BJ (cell line): Measurements from ENCODE around the genes DCAF5 and CCDC177.

DNA sequence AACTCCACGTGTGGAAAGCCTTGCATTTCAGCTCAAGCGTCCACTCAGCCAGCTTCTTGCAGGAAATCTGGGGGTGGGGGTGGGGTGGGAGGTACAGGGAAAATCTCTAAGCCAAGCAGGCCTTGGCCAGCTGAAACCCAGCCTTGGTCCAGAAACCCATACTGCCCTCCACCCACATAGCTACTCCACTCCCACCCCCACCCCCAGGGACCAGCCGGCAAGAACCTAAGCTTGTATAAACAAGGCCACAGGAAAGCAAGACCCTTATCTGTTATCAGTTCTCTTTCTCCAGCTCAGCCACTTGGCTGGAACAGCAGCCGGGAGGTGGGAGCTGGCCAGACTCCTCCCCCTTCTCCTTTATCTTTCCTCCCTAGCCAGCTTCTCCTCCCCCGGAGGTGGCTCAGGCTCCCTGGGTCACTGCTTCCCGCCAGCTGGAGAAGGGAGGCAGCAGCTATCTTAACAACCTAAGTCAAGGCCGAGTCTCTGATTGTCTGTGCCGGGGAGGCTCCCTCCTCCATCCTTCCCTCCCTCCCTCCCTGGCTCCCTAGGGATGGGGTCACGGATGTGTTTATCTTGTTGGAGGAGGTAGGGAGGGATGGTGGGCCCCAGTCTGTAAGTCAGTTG, 30.0 kb downstream of the ZFP36L1 start:
- CAGE, long polyA plus RNA, result no peak
- RRBS, result 41% methylated on average over 5 of the region's 9 CpGs

DNA sequence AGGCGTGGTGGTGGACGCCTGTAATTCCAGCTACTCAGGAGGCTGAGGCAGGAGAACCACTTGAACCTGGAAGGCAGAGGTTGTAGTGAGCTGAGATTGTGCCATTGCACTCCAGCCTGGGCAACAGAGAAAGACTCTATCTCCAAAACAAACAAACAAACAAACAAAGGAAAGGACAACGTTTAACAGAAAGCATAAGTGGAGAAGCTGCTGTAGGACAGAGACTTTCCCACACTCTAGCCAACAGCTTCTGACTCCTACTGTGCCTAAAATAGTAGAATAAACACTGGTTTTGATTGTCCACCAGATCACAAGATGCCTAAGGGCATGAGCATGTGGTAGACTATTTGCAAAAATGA, 18.3 kb downstream of the ZFP36L1 start:
- CAGE, long polyA plus RNA, result no peak
- RRBS, result no CpG with 5 or more reads among the region's 3 CpGs

DNA sequence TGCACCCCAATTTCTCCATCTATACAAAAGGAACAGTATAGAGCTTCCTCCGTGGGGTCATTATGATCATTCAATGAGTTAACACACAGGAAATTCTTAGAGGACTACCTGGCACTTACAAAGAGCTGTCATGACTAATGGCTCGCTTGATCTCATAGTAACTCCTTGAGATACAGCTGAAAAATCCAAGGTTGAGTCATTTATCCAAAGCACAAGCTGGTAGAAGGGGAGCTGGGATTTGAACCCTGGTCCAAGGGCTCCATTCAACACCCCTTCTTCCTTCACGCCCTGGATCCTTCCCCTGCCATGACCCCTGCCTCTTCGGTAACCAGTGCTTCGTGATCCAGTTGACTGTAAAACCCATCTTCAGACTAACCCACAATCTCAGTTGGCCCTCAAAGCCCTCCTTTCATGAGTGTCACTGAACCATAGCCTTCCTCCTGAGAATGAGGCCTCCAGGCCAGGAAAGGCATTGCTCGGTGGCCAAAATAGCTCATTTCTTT, 7.9 kb downstream of the ZFP36L1 start:
- CAGE, long polyA plus RNA, result no peak
- RRBS, result no CpG with 5 or more reads among the region's 6 CpGs

- CAGE, long polyA plus RNA, result no peak
- RRBS, result 1% methylated on average over 8 of the region's 16 CpGs
Observed at GRCh38 chr14:68789757-68790031, 3.2 kb downstream of the ZFP36L1 start.

GRCh38 chr14:68795586-68796646, 3.0 kb upstream of the ZFP36L1 start:
- CAGE, long polyA plus RNA, result no peak
- RRBS, result 1% methylated on average over 12 of the region's 72 CpGs

GRCh38 chr14:68805423-68805857, 12.6 kb upstream of the ZFP36L1 start:
- CAGE, long polyA plus RNA, result no peak
- RRBS, result no CpG with 5 or more reads among the region's 8 CpGs

- CAGE, long polyA plus RNA, result no peak
- RRBS, result no CpG with 5 or more reads among the region's 4 CpGs
Observed at GRCh38 chr14:68815396-68815745, 22.5 kb upstream of the ZFP36L1 start.

DNA sequence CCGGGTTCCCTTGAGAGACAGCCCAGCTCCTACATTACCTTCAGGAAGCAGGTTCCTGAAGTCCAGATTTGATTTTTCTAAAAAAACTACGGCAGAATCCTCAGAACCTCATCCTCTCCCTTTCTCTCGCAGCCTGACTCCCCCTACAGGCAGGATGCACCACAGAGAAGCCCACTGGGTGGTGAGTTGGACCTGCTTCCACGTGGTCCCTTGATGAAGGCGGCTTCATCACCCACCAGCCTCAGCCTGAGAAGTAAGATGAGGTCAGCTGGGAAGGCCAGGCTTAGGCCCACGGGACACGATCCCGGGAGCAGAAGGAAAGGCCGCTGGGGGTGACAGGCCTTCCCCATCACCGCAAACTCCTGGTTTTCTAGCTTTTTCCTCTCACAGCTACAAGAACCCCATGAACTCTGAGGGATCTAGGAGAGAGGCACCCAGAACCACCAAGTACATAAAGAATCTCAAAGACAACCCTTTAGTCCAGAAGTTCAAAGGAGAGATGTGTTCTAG, 82.9 kb downstream of the ACTN1 start:
- CAGE, long polyA plus RNA, result no peak
- RRBS, result no CpG with 5 or more reads among the region's 10 CpGs

- CAGE, long polyA plus RNA, result no peak
- RRBS, result no CpG with 5 or more reads among the region's 17 CpGs
Observed at GRCh38 chr14:68961652-68962537, 17.2 kb downstream of the ACTN1 start.

DNA sequence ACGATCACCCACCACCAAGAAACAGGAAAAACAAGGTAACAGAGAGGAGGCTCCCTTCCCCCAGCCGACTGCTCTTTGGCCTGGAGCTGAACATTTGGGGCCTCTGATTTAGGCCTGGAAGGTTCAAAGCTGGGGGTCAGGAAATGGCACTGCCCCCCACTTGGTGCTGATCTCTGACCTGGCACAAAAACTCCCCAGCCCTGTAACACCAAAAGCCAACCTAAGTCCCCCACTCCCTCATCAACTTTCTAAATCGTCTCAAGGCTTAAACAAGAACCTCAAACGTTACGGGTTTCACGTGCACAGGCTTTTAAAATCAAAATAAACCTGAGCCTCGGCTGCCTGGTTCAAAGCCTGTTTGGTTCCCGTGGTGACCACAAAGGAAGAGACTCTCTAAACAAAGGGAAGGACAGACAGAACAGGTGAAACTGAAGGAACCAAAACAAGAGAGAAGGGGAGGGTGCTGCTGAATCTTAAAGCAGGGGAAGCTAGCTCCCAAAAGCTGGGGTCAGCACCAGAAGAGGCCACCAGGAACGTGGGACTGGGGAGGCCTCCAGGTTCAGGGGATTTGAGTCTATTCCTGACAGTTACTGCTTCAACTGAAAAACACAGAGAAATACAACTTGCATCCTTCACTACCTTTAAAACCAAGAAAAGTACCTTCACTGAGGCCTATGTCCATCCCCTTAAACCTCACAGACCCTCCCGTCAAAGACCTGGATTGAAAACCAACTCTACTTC, 8.8 kb downstream of the ACTN1 start:
- CAGE, long polyA plus RNA, result no peak
- RRBS, result no CpG with 5 or more reads among the region's 10 CpGs

DNA sequence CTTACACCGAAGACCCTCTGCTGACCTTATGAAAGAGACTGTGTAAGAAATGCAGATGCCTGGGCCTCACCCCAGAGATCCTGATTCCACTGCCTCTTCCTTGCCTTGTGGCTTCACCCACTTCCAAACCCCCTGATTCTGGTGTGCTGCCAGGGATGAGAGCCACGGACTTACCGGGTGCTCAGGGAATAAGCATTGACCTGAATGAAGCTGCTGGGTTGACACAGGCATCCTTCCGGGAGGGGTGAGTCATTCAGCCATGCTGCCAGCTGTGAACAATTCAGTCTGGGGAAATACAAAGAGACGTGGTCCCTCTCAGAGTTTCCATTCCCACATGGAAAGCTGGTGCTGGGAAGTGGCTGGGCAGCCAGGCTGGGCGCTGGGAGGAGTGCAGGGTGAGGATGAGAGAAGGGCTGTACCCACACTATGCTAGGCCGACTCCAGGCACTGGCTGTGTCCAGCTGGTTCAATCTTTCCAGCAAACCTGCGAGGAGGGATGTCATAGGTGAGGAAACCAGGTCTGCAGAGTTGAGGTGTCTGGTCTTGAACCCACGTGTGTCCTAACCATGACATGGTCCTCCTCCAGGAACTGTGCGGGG, 26.6 kb upstream of the ACTN1 start:
- CAGE, long polyA plus RNA, result no peak
- RRBS, result 4% methylated on average over 2 of the region's 10 CpGs

DNA sequence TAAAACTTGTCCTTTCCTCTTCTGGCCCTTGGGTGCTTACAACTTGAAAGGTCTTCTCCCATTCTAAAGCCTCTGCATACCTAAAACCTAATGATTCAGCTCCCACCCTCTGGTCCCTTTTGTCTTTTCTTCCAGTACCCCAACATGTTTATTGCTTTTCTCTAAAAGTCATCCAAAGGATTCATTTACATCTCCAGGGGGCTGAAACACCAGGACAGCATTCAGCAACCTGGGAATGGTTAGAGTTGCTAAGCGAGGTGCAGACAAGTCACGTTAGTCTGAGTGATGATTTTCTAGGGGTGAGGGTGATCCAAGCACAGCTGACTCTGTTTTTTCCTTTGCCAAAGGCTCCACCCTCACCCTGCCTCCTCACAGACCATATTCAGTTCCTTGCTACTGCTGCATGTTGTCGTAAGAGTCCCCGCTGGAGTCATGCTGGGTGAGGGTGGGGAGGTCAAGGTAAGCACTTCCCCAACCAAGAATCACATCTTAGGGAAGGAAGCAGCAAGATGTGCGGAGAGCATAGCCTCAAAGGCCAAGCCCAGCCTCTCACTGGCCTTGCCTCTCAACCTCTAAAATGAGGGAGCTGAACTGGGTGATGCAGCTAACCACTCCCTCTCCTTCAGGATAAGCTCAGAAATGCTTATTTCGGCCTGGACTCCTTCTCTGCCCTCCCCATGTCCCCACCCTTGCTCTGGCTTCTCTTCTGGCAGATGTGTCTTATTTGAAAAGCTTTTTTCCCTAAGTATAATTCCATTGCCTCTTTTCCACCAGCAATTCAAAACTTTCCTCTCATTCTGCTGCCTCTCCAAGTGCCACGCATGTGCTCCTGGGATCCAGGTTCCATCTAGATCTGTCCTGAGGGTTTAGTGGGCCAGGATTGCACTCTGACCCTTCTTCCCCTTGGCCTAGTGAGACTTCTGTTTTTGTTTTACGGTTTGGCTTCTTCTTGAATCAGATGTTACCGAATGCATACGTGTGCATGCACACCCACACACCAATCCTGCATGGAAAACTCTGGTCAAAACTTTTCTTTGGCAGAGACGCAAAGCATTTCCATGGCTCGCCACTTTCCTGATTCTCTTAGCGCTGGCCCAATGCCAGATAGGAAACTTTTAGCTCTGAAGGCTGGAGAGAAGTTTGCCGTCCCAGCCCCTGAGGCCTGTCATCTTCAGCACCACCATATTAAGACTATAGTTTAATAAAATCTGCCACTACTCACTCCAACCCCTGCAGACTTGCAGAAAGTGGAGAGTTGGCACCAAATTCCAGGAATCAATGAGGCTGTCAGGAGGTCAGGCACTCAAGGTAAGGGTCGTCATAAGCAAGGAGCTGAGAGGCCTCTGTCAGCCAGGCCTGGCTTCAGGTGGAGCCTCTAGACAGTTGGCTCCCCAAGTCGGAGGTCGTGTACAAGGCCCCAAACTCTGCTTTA, 67.1 kb upstream of the ACTN1 start:
- CAGE, long polyA plus RNA, result no peak
- RRBS, result no CpG with 5 or more reads among the region's 17 CpGs

DNA sequence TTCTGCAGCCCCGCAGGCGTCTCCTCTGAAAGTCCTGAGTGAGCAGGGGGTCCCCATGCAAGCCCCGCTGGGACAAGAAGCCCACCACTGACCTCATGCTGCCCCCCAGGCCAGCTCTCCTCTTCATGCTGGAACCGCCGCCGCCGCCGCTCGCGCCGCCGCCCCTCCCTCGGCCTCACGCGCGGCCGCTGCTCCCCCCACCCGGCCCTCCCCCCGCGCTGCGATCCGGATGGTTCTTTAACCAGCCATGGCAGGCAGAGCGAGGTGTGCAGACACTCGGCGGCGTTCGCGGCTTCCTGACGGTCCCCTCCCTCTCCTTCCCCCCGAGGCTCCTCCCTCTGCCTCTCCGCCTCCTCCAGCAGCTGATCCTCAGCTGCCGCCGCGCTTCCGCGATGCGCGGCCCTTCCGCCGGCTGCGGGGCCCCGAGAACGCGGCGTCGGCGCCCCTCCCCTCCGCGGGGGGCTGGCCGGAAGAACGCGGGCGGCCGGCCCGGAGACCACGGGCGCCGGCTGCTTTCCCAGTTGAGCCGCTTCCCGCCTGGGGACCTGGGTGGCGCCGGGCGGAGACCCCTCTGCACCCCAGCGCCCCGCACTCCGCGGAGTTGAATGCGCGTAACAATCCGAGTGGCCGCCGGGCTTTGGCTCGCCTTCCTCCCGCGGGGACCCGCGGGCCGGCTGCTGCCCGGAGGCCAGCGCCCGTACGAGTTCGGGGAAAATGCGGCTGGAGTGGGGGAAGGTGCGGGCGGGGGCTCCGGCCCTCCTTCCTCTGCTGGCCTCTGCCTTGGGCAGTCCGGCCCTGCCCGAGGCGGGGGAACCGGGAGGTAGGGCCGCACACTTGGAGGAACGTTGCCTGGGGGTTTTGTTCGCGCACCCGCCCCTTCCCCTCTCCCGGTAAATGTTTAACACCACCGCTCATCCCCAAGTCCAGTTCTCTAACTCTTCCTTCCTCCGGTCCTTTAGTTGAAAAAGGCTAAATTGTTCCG, at the start of gene DCAF5:
Gene DCAF5, minus strand, starts transcription at position 268 of the 982 bp plus-strand sequence.
- CAGE, long polyA plus RNA, result no peak
- RRBS, result 1% methylated on average over 48 of the region's 100 CpGs

- CAGE, long polyA plus RNA, result no peak
- RRBS, result no CpG with 5 or more reads among the region's 3 CpGs
Observed at GRCh38 chr14:69290304-69290560, 30.3 kb downstream of the GALNT16 start.

GRCh38 chr14:69501218-69501739, 16.8 kb downstream of the PLEKHD1 start:
- CAGE, long polyA plus RNA, result no peak
- RRBS, result no CpG with 5 or more reads among the region's 6 CpGs

GRCh38 chr14:69574080-69575105, at the start of gene CCDC177:
Gene CCDC177 (minus strand): TSS chr14:69574871.
- CAGE, long polyA plus RNA, result no peak
- RRBS, result 2% methylated on average over 15 of the region's 57 CpGs

DNA sequence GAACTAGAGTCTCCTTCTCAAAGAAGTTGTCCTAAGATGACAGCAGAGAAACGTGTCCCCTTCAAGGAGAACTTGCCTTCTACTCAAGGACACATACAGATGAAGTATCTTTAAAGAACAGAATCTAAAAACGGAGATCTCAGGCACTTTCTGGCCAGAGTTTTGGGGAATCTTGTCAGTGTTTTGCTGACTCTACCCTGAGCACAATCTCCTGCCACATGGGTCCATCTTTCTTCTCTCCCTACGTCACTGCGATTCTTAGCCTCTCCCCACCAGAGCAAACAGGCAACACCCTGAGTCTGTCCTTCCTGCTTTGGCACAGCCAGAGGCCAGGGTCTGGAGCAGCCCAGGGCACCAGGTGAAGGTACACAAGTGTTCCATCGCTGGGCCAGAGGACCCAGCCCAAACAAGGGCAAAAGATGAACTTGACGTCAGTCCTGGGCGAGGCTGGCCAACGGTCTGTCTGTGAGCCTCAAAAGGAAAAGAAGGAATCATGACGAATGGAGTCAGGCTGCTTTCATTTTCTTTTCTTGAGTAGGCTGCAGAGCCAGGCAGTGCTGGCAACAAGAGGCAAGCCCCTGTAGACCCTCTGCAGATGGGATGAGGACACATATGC, 12.7 kb upstream of the CCDC177 start:
- CAGE, long polyA plus RNA, result no peak
- RRBS, result no CpG with 5 or more reads among the region's 9 CpGs

DNA sequence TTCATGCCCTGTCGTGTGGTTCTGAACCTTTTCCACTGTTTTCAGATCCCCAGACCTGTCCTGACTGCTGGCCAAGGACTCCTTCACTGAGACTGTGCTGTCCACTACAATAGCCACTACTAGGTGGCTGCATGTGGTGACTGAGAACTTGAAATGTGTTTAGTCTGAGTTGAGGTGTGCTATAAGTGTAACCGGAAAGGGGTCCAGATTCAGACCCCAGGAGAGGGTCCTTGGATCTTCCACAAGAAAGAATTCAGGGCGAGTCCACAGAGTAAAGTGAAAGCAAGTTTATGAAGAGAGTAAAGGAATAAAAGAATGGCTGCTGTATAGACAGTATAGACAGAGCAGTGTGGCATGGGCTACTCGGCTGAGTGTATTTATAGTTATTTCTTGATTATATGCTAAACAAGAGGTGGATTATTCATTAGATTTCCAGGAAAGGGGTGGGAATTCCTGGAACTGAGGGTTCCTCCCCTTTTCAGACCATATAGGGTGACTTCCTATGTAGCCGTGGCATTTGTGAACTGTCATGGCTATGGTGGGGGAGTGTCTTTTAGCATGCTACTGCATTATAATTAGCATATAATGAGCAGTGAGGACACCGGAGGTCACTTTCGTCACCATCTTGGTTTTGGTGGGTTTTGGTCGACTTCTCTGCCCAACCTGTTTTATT, 70.2 kb upstream of the SRSF5 start:
- CAGE, long polyA plus RNA, result no peak
- RRBS, result no CpG with 5 or more reads among the region's 8 CpGs

DNA sequence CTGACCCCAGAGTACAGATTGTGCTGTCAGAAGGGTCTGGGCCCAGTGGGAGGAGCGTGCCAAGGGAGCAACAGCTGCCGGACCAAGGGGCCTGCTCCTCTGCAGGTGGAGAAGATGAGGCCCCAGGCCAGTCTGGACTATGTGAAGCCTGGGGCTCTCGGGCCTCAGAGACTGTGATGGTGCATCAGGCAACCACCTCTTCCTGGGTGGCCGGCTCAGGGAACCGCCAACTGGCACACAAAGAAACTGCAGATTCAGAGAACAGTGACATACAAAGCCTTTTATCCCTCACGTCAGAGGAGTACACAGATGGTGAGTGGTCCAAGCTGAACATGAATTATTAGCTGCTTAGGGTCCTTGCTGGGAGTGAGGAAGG, 58.2 kb upstream of the SRSF5 start:
- CAGE, long polyA plus RNA, result no peak
- RRBS, result no CpG with 5 or more reads among the region's 6 CpGs

GRCh38 chr14:69767578-69768525, 910 bp downstream of the SRSF5 start:
- CAGE, long polyA plus RNA, result no peak
- RRBS, result 9% methylated on average over 1 of the region's 55 CpGs